WTC11 (cell line): ENCODE results near the genes TMEM225B and TAF6.

GRCh38 chr7:98910928-98911371, 32.6 kb downstream of the TRRAP start:
- PRO-cap: no peak

- PRO-cap: no peak
These were observed 106.9 kb downstream of the SMURF1 start for GRCh38 chr7:99036773-99037576.

GRCh38 chr7:99095736-99096684, 47.9 kb downstream of the SMURF1 start:
- PRO-cap: no peak

GRCh38 chr7:99107359-99107814, 36.5 kb downstream of the SMURF1 start:
- PRO-cap: no peak

DNA sequence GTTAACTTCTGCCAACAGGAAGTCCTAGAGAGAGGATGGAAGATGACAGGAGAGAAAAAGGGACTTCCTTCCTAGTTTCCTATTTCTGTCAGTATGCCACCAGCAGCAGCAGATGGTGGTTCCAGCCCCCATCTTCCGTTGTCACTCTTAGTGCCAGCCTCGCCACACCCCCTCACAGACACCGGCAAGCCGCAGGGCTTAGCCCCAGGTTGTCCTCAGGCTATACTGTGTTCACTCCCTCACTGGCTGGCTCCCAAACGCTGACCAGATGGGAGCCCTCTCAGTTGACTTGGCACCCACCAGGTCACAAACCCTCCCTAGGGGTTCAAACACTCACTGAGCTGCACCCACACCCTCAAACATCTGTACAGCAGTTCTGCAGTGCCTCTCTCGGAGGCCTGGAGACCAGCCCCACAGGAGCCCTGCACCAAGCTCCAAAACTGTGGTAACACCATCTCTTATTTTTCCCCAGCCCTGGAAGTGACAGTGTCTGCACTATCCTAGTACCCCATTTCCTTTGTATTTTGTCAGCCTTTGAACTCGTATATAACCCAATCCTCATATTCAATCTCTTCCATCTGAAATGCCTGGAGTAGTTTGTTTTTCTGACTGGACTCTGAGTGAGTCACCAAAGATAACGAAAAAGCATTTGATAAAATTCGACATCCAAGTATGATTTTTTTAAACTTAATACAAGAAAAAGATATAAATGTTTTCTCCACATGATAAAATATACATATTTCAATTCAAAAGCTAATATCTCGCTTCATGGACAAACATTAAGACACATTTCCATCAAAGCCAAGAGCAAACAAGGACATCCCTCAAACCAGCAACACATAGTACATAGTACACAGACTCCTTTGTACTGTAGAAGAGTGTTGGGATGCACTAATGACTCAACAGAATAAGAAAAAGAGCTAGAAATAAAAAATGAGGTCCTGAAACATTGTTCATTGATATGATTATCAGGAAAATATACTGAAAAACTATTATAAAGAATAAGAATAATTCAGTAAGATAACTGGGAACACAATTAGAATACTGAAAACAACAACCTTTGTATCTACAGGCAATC, 34.5 kb downstream of the SMURF1 start:
- PRO-cap: no peak

DNA sequence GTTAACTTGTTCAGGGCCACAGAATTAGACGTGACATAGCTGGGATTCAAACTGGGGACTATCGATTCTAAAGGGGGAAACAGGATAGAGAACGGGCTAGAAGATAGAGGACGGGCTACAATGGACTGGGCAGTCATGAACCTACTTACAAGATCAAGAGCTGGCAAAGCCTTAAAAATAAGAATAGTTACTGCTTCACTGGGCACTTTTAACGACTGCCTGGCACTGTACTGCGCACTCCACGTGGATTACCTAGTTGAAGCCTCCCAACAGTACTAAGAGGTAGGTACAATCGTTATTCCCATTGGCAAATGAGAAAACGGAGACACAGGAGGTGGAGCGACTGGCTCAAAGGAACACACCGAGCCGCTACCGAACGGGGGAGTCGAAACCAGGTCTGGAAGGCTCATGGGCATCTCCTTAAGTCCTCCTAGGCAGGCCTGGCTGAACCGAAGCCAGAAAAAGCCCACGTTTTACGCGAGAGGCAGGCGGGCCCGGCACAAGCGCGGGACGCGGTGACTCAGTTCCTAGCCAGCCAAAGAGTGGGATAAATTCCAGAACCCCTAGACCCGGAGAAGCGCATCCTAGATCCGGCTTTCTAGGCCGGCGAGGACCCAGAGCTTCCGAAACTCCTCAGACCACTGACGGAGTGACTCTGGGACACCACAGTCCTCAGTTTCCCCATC, 561 bp downstream of the PDAP1 start:
- PRO-cap: bidirectional peak, plus-strand start at position 381 of the sequence, minus-strand start at position 250 of the sequence

DNA sequence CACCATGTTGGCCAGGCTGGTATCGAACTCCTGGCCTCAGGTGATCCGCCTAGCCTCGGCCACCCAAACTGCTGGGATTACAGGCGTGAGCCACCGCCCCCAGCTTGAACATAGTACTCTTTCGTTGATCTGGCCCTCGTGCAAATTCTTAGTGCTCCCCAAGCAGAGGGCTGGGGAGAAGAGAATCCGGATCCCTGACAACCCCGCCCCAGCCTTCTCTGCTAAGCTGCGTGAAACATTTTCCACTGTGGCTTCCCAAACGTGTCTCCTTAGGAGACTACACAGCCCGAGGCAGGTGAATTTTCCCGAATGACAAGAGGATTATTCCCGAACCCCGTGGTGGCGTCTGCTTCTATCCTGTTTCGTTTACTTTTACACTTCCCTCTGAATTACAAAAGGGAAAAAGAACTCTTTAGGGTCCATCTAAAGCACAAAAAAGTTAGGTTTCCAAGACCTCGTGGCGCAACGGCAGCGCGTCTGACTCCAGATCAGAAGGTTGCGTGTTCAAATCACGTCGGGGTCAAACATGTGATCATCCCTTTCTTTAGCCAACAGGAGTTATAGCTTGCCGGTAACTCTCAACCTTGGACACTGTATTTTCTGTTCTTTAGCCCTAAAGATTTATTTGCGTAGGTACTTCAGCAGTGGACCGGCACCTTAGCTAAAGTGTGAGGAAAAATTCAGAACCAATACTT, 3.3 kb upstream of the ZNF789 start:
- PRO-cap: bidirectional peak, plus-strand start at position 450 of the sequence, minus-strand start at position 263 of the sequence

GRCh38 chr7:99496420-99496619, 3.8 kb downstream of the ZNF394 start:
- PRO-cap: no peak

GRCh38 chr7:99597944-99598520, at the start of gene TMEM225B:
Gene TMEM225B, plus strand, starts transcription at chr7:99598267.
- PRO-cap: no peak

GRCh38 chr7:99650088-99650424, 29.7 kb downstream of the CYP3A5 start:
- PRO-cap: no peak

DNA sequence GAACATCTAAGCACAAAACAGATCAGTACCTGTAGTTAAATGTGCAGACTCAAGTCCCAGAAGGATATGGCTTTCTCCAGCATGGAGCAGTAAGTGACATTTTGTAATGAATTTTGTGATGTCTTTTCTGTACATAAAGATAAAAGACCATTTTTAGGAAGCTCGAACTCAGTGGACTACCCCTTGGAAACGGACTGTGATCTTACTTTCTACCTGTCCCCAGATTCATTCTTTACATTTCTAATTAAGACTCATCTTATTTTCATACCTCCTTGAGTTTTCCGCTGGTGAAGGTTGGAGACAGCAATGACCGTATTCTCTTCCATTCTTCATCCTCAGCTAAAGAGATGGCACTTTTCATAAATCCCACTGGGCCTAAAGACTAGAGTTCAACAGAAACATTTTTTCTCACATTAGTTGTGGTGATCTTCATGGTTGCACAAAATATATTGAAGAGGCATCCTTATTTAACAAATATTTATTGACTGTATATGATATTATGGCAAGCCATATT, 13.1 kb downstream of the CYP3A5 start:
- PRO-cap: no peak

DNA sequence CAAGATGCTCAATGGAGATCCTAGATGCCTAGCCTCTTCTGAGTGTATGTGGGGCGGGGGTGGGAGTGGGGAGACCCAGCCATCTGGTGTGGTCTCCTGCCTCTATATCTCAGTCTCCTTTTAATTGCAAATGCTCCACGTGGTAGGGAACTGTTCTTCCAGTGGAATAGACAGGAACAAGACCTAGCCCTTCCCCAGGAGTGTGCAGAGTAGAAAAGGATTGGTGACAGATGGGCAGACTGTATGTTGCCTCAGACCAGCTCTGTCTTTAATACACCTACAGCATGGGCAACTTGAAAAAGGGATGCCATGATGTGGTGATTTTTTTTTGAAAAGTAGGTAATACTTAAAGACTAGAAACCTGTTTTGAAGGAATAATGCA, 12.6 kb downstream of the CYP3A5 start:
- PRO-cap: no peak

- PRO-cap: bidirectional peak, plus-strand start at chr7:99693599, minus-strand start at chr7:99693510
These were observed 13.7 kb upstream of the CYP3A5 start for GRCh38 chr7:99693238-99694087.

- PRO-cap: no peak
These were observed 20.1 kb upstream of the CYP3A5 start for GRCh38 chr7:99699848-99700350.

- PRO-cap: no peak
These were observed 3.3 kb downstream of the CYP3A4 start for GRCh38 chr7:99780464-99781380.

DNA sequence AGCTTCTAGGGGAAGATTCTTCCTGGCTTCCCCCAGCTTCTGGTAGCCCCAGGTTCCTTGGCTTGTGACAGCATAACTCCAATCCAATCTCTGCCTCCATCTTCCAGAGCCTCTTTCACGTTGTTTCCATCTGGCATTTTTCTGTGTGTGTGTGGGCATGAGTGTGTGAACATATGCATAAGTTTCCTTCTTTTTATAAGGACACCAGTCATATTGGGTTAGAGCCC, 12.9 kb upstream of the OR2AE1 start:
- PRO-cap: no peak

DNA sequence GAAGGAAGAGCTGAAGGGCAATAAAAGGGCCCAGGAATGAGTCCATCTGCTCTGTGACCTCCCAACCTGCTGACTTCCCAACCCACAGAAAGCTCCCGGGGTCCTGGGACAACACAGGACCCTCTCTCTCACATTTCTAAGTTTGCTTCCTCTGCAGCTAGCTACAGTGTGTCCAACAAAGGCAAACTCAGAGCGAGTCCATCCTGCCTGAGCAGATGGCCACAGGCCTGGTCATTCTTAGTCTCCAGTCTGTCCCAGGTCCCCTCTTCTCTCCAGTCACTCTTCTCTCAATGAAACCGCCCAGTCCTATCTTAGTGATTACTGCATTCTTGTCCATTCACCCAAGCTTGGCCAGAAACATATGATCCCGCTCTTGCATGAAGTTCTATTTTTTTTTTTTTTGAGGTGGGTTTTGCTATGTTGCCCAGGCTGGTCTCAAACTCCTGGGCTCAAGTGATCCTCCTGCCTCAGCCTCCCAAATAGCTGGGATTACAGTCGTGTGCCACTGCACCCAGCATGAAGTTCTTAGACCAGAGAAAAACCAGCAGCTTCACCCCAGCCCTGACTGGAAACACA, 5.8 kb downstream of the ZNF3 start:
- PRO-cap: no peak

GRCh38 chr7:100098971-100099975, 1.9 kb downstream of the MCM7 start:
- PRO-cap: no peak

DNA sequence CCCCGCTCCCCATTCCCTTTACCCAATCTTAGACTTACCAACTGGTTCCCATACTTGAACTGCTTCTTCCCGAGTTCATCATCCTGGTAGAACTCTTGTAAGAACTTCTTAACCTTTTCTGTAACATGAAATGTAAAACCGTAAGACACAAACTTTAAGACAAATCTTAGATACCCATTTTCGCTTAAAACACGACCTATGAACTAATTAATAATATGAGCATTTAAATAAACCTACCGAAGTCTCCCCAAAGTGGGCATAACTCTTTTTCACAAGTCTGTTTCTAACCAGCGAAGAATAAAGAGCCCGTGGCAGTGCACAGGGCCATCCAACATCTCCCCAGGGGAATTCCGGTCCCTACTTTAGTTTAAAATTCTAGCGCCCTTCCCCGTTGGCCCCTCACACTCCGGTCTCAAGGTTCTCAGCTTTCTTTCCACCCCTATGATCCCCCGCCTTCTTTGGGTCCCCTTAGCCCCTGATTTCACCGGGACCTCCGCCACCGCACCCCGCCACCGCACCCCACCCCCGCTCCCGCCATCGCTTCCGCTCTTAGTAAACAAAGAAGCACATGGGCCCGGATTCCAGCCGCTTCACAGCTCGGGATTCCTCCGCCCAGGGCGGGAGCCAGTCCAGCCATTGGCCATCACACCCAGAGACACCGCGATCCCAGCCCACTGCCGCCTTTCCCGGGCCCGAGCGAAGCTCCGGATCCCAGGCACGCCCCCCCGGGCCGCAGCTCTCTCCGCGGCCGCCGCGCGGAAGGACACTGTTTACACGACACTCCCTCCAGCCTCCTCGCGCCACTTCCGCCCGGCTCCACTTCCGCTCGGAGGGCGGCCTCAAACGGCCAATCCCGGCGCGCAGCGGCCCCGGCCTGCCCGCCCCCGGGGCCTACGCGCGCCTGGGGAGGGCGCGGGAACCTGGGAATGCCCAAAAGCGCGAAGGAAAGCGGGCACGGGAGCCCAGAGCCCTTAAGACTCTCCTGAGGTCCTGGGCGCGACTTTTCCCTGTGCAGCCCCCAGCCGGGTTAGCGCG, 904 bp downstream of the MCM7 start:
- PRO-cap: bidirectional peak, plus-strand start at position 933 of the sequence, minus-strand start at position 676 of the sequence

GRCh38 chr7:100119161-100119469, at the start of gene TAF6:
Gene TAF6, minus strand, starts transcription at chr7:100119358.
- PRO-cap: bidirectional peak, plus-strand start at chr7:100119614, minus-strand start at chr7:100119277